ENCODE data around the genes RPS6KA2 and UNC93A.

DNA sequence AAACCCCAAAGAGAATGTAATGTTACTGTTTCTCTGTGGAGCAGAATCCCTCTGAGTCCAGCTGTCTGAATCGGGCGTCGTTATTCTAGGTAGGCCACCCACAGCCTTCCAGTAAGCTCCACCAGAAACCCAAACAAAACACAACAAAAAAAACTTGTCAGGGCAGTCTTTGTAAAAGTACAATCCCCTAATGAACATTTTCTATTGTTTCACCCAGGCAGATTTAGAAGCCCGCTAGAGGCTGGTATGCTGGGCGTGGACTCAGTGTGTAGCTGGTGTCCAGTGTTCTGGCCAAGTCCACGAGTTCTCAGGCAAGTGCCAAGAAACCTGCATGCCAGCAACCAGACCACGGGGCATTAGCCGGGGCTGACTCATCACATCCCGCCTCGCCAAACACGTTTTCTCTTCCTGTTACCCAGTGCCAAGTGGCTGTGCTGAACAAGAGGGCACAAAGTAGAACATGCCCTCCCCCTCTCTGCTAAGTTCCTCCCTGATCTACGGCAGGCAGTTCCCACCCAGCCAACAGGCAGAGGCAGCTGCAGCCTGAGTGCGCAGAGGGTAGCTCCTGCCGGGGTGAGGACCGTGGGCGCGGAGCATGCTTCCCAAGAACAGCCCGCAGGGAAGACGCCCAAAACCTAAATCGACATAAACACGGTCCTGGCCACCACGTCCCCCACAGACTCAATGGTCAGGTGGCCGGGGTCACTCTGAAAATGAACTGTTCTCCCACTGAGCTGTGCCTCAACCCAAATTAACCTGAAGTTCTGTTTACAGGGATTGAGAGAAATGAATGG, 29.6 kb downstream of the RAMACL start:
- PRO-cap, 2 experiments: no peak in any of the 2 experiments

- PRO-cap, 2 experiments: no peak in any of the 2 experiments
Measured at GRCh38 chr6:166572693-166573583, 13.5 kb downstream of the RAMACL start.

- PRO-cap, 2 experiments: no peak in any of the 2 experiments
Measured at GRCh38 chr6:166623225-166623809, 3.7 kb downstream of the RPS6KA2 start.

DNA sequence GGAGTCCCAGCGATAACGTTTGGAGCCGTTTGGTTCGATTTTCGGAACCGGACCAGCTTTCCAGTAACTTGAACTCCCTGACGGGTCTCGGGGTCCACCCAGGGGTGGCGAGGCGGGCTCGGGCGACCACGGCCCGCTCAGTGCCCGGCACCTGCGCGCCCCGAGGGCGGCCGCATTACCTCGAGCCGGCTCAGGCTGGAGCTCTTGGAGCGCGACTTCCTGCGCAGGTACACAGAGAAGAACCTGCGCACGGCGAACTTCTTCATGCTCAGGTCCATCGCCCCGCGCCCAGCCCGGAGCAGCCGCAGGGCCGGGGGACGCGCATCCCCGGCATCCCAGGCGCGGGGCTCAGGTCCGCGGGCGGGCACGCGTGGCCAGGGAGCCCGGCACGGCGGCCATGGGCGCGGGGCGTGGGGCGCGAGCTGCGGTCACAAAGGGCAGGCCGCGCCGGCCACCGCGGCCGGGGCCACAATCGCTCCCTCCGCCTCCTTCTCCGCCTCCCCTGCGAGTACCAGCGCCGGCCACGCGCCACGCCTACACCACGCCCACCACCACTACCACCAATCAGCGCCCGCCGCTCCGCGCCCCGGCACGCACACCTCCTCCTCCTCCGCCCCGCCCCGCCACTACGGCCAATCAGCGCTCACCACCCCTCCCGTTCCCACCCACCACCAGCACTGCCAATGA, at the start of gene RPS6KA2:
Gene RPS6KA2, minus strand, starts transcription at position 510 of the 687 bp plus-strand sequence.
- PRO-cap, 2 experiments: peak in 2 of 2 experiments; most common minus-strand start position 510 of the sequence (in 2)

- PRO-cap, 2 experiments: no peak in any of the 2 experiments
Measured at GRCh38 chr6:166633664-166634624, 6.9 kb upstream of the RPS6KA2 start.

GRCh38 chr6:166824428-166825221, 131.7 kb downstream of the RNASET2 start:
- PRO-cap, 2 experiments: no peak in any of the 2 experiments

GRCh38 chr6:166862743-166863211, 93.6 kb downstream of the RNASET2 start:
- PRO-cap, 2 experiments: no peak in any of the 2 experiments

- PRO-cap, 2 experiments: no peak in any of the 2 experiments
Measured at GRCh38 chr6:166925421-166925941, 30.9 kb downstream of the RNASET2 start.

- PRO-cap, 2 experiments: no peak in any of the 2 experiments
Measured at GRCh38 chr6:167094846-167095341, 28.0 kb upstream of the CCR6 start.

DNA sequence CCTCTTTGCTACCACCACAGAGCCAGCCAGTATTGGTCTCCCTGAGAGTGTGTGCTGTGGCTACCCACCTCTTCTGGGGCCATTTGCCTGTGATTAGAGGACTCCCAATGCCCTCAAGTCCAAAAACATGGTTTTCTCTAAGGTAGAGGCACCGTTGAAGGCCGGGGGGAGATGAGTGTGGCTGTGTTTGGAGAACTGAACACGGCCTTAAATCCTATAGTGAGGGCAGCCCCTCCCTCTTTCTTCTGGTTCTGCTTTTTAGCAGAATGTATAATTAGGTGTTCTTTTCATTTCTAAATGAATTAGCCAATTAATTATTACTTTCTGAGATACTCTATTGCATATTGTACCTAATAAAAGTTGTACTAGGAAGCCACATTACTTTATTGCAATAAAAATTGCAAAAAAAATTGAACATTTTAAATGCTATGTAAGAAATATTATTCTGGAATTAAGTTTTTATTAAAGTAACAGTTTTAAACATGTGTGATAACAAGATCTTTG, 2.6 kb downstream of the CCR6 start:
- PRO-cap, 2 experiments: no peak in any of the 2 experiments

DNA sequence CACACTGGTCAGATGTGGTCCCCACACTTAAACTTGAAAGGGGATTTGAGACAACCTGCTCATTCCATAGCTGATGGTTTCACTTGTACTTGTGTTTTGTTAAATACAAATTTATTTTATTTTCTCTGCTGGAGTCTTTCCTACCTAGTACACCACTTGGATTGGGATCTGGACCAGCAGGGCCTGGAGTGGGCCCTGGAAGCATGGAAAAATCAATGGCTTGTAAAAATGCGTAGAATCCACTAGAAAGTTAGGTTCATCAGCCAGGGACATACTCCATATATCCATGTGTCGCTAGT, 521 bp upstream of the GPR31 start:
- PRO-cap, 2 experiments: peak in 2 of 2 experiments; most common minus-strand start position 244 of the sequence (in 2)

DNA sequence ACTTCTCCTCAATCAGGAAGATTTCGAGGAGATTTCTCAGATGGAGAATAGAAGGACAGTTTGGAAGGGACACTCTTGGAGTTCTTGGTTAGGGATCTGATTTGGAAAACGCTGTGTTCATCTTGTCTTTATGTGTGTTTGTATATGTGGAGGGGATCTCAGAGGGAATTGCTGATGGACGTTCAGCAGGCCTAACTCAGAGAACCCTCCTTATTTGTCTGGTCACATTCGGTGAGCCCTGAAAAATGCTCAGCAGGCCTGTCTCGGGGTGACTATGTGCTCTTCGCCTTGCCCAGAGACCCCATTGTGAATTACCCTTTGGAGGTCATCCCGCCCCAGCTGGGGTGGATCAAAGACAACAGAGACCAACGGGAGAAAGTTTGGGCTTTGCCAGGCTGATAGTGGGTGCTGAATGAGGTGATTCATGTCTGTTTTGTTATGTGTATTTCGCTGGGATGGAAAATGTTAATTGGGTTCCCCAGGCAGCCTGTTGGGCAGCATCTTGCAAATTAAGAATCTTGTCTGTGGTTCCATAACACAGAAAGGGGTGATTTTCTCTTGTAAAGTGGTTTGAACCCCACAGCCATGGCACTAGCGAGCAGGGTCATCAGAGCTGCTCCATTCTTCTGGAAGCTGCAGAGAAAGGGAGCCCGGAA, 63.3 kb upstream of the UNC93A start:
- PRO-cap, 2 experiments: no peak in any of the 2 experiments

GRCh38 chr6:167290936-167291629, at the start of gene UNC93A:
UNC93A (plus strand) TSS chr6:167291315.
- PRO-cap, 2 experiments: no peak in any of the 2 experiments

GRCh38 chr6:167331689-167332126, 6.8 kb downstream of the TTLL2 start:
- PRO-cap, 2 experiments: no peak in any of the 2 experiments

- PRO-cap, 2 experiments: no peak in any of the 2 experiments
Measured at GRCh38 chr6:167350289-167350710, 25.4 kb downstream of the TTLL2 start.

- PRO-cap, 2 experiments: no peak in any of the 2 experiments
Measured at GRCh38 chr6:167661427-167661878, 165.3 kb upstream of the AFDN start.

GRCh38 chr6:167712115-167712560, 114.6 kb upstream of the AFDN start:
- PRO-cap, 2 experiments: no peak in any of the 2 experiments

DNA sequence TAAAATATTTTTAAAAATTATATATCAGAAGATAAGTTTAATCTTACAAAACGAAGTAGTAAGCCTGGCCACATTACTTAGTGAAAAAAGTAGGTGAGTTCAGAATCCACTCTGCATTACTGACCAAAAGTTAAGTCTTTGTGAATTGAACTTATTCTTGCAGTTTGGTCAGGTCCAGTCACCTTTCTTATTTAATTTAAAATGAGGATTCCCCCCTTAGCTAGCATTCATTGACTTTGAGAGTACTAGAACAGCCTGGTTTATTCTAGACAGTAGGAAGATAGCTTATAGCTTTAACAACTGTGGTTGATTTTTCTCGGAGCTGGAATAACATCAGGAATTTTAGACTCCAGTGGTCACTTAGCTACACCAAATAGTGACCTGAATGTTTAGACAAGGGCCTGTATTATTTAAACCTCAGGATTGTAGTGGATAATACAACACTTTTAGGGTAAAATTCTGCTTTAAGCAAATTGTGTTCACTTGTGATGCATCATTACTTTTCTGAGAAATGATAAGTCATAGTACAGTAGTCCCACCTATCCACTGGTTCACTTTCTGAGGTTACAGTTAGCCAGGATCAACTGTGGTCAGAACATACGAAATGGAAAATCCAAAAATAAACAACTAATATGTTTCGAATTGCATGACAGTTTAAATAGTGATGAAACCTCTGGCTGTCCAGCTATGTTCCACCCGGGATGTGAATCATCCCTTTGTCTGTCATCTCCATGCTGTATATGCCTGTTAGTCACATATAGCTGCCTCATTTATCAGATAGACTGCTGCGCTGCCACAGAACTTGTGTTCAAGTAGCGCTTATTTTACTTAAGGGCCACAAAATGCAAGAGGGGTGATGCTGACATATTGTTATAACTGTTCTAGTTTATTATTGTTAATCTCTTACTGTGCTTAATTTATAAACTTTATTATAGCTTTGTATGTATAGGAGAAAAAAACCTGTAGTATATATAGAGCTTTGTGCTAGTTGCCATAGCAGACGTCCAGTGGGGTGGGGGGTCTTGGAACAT, 29.0 kb downstream of the AFDN start:
- PRO-cap, 2 experiments: no peak in any of the 2 experiments

DNA sequence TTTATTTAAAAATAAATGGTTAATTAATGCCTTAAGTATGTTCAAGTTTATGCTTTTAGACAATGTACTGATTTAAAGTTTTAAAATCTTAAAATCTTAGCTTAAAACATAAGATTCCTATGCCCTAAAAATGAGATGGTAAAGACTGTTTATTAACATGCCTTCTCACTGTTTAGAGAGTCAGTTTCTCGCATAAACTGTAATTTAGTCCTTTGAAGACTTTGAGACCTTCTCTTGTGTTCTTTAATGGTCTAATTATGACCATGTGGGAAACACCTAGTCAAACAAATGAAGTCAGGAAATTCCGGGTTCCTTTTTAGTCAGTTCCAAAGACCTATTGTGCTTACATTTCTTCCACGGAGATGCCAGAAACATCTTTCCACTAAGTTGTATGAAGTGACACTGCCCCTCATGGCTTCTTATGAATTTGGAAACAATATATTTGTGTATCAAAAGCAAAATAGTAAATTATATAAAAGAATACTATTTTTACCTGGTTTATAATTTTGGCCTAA, 64.2 kb upstream of the KIF25 start:
- PRO-cap, 2 experiments: no peak in any of the 2 experiments

DNA sequence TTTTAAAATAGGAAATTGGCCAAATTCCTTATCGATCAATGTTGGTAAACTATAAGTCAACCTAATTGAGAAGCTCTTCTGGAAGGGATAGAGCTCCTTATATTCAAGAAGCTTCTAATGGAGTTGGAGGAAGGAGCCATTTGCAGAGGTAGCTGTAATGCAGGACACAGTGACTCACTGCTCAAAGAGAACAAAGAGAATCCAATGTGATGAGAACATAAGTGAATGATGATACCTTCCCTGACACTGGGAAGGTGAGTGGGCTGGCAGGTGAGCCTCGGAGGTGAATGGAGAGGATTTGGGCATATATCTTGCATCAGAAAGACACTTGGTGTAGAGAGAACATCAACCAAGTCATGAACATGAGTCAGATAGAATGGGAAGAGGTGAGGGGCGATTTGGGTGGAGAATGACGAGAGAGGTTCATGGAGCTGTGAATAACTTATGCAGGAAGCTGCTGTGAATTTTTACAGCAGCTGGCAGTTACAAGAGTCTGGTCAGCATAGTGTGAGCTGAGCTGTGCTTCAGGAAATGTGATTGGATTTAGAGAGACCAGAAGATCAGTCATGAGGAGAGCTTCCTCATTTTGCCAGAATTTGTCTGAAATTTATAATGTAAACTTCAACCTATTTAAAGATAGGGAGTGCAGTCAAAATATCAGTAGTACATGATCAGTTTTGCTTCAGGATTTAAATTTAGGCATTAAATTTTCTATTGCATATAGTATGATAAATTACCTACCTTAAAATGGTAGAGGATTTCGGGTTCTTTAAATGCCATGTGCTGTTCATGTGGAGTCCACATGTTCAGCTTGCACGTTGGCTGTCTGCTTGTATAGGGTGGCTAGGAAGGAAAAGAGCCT, 59.4 kb upstream of the KIF25 start:
- PRO-cap, 2 experiments: no peak in any of the 2 experiments